ENCODE results near the gene NFIC.

- PRO-cap: no peak
- RAMPAGE, long total RNA, 4 experiments: no peak in any of the 4 experiments
These were observed 38.3 kb downstream of the GNG7 start for GRCh38 chr19:2664019-2664699.

- PRO-cap: no peak
- RAMPAGE, long total RNA, 4 experiments: no peak in any of the 4 experiments
These were observed 37.3 kb downstream of the GNG7 start for GRCh38 chr19:2665204-2665511.

DNA sequence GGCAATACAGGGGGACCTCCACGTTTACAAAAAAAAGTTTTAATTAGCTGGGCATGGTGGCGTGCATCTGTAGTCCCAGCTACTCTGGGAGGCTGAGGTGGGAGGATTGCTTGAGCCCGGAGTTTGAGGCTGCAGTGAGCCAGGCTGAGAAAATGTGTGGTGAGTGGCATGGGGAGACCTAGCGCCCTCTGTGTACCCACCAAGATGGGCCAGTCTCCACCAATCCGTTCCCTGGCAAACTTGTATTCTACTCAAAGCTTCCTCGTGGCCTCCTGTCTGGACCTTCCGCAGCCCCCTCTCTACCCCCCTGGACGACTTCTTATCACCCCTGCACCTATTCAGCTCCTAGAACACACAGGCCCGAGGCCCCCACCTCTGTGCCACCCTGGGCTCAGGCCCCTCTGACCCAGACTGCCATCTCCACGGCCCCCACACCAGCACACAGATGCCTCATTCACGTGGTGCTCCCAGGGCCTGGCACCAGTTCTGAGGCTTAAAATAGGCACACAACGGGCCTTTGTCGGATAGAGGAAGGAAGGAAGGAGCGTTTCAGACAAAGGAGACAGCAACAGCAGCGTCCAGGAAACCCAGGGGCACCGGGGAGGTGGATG, 7.4 kb downstream of the GNG7 start:
- PRO-cap: no peak
- RAMPAGE, long total RNA, 4 experiments: no peak in any of the 4 experiments

- PRO-cap: no peak
- RAMPAGE, long total RNA, 4 experiments: no peak in any of the 4 experiments
These were observed 1.8 kb upstream of the DIRAS1 start for GRCh38 chr19:2722834-2723433.

GRCh38 chr19:2739619-2739826, 294 bp downstream of the SLC39A3 start:
- PRO-cap: no peak
- RAMPAGE, long total RNA, 4 experiments: no peak in any of the 4 experiments

GRCh38 chr19:2949855-2951195, 5.6 kb upstream of the ZNF77 start:
- PRO-cap: no peak
- RAMPAGE, long total RNA, 4 experiments: start-site peak on the minus strand in 2 of 4 experiments, at chr19:2950658-2950670 at its widest, 5 to 15 reads per replicate

GRCh38 chr19:2983642-2984355, 6.4 kb downstream of the TLE6 start:
- PRO-cap: no peak
- RAMPAGE, long total RNA, 4 experiments: no peak in any of the 4 experiments

DNA sequence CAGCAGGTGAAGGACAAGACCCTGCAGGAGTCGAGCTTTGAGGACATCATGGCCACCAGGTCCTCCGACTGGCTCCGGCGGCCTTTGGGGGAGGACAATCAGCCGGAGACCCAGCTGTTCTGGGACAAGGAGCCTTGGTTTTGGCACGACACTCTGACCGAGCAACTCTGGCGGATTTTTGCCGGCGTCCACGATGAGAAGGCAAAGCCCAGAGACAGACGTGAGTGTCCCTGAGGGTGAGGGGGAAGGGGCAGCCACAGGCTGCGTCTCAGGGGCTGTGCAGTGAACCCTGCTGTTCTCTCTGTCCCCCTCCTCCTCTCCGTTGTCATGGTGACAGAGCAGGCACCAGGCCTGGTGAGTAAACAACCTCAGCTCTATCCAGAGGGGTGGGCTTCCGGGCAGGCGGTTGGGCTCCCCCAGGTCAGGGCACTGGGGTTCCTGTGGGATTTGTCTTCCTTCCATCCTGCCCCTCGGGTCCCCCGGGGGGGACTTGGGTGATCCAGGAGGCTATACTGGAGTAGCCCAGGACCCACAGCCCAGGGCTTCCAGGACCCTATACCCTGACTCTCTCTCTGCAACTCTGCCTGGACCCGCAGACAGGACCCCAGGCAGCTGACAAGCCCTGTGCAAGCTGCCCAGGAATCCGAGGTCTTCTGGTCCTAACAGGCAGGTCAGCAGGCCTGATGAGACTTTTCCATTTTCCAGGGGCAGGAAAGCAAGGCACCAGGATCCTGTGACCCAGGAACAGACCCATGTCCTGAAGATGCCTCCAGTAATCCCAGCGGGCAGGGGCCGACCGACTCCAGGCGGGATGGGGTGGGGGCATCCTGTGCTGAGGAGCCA, 9.9 kb downstream of the TLE6 start:
- PRO-cap: no peak
- RAMPAGE, long total RNA, 4 experiments: no peak in any of the 4 experiments

GRCh38 chr19:3035998-3036739, 7.1 kb upstream of the TLE2 start:
- PRO-cap: no peak
- RAMPAGE, long total RNA, 4 experiments: no peak in any of the 4 experiments

DNA sequence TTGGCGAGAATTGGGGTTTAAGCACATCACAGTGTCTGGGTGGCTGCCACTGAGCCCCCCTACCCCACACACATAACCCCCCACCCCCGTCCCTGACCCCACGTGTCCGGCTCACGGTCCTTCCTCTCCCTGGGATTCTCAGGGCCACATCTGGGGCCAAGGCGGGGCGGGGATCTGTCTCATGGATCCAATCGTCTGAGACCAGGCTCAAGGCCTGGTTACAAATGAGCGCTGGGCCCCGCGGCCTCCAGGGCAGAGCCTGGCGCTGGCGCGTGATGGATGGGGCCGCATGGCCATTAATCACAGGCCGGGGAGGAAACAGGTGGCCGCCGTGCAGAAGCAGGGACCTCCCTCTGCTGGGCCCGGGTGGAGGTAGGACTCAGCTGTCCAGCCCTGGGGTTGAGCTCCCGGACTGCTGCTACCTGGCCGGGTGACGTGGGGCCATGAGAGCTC, 5.7 kb upstream of the TLE5 start:
- PRO-cap: no peak
- RAMPAGE, long total RNA, 4 experiments: no peak in any of the 4 experiments

GRCh38 chr19:3132822-3133241, 3.0 kb upstream of the GNA15 start:
- PRO-cap: no peak
- RAMPAGE, long total RNA, 4 experiments: no peak in any of the 4 experiments

GRCh38 chr19:3141766-3142766, 6.2 kb downstream of the GNA15 start:
- PRO-cap: no peak
- RAMPAGE, long total RNA, 4 experiments: no peak in any of the 4 experiments

DNA sequence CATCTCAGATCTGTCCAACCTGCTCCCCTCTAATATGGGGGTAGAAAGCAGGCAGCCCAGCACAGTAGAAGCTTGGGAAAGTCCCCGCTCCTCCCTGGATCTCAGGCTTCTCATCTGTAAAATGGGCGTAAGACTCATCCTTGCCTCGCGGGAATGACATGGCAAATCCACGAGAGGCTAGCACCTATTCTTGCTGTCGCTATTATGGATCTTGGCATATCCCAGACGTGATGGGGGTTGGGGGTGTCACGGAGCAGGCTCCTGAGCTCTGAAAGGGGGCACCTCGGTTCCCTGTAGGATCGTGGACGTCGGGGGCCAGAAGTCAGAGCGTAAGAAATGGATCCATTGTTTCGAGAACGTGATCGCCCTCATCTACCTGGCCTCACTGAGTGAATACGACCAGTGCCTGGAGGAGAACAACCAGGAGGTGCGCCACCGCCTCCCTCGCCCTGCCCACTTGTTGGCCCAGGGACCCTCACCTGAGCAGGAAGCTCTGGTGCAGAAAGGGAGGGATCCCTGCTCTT, 19.8 kb downstream of the GNA15 start:
- PRO-cap: no peak
- RAMPAGE, long total RNA, 4 experiments: no peak in any of the 4 experiments

- PRO-cap: no peak
- RAMPAGE, long total RNA, 4 experiments: no peak in any of the 4 experiments
These were observed 7.9 kb downstream of the NCLN start for GRCh38 chr19:3193279-3194380.

DNA sequence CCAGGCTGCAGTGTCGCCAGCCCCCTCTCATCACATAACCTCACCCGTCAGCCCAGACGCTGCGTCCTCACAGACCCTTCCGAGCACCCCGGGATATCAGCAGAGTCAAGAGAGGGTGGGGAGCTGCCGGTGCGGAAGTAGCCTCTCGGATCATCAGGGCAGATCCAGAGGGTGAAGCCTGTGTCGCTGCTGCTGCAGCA, 10.8 kb downstream of the NCLN start:
- PRO-cap: no peak
- RAMPAGE, long total RNA, 4 experiments: no peak in any of the 4 experiments

GRCh38 chr19:3343882-3344649, 22.3 kb upstream of the NFIC start:
- PRO-cap: no peak
- RAMPAGE, long total RNA, 4 experiments: no peak in any of the 4 experiments

DNA sequence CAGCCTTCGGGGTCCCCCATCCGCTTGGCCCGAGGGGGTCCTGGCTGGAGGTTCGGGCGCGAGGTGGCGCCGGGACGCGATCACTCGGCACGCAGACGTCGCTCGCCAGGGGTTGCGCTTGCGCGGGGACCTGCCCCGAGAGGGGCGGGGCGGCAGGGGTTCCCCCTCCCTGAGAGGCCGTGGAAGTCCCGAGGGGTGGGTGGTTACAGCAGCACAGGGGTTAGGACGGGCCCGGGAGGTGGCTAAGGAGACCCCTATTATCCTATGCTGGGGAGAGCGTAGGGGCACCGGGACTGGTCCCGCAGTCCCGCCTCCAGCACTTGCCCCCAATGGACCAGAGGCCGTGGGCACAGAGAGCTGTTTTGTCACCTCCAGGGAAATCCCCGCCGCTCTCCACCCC, 5.3 kb upstream of the NFIC start:
- PRO-cap: no peak
- RAMPAGE, long total RNA, 4 experiments: start-site peak on the minus strand in 3 of 4 experiments, centred at positions 86 to 97 of the sequence, 11 to 19 reads per replicate

- PRO-cap: no peak
- RAMPAGE, long total RNA, 4 experiments: start-site peak on the plus strand in 4 of 4 experiments, at chr19:3366578-3366618 at its widest, 37 to 61 reads per replicate
These were observed at the start of gene NFIC for GRCh38 chr19:3365912-3366834. TSS of gene NFIC (plus strand) at chr19:3366583.

GRCh38 chr19:3381600-3382629, 15.5 kb downstream of the NFIC start:
- PRO-cap: no peak
- RAMPAGE, long total RNA, 4 experiments: no peak in any of the 4 experiments

GRCh38 chr19:3384777-3385637, 18.6 kb downstream of the NFIC start:
- PRO-cap: no peak
- RAMPAGE, long total RNA, 4 experiments: no peak in any of the 4 experiments

Measured in omental fat pad (tissue), 4 donors.